Fibroblast of the aortic adventitia (primary cell): Measurements from ENCODE around the genes RFC3 and DCLK1.

DNA sequence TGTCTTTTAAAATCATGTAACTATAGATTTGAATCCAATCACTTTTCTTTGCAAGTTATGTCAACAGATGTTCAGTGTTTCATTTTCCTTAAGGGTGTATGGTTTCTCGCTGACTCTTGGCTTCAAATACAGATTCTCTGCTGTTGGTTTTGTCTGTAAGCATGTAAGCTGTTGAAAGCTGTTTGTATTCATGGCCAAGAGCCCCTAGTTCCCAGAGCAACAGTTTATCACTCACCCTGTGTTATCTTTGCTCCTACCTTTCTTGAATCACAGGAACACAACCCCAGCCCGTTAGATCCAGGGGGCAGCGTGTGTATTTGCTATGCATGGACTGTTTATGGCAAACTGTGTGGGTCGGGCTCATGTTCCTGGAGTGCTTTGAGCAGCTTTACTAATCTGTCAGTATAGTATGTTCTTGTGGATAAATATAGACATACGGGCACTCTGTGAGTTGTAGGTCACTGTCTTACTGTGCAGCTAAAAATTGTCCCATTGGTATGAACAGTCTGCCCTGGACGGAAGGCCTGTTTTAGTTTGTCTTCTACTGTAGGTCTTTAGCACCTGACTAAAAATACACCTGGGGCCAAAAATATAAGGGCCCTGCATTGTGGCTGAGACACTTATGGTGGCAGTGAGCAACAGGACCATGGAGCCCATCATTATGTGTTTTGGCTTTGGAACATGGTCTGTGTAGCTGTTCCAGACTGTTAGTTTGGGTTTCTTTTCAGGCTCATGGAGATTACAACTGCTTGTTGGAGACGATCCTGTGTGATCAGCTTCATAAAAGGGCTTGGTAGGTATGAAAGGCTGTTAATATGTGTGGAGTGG is 29.0 kb downstream of the FRY start:
- CAGE, long polyA plus RNA, result no peak

DNA sequence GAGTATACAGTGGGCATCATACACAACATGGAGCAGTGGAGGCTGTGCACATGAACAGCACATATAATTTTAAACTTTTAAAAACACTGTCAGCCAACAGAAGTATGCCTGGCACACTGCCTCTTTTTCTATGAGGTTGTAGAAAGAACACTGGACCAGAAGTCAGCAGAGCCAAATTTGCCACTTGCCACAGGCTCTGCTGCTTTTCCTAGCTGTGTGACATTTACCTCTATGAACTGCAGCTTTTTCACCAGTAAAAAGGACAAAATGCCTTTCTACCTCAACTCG is 118.7 kb downstream of the FRY start:
- CAGE, long polyA plus RNA, result no peak

GRCh38 chr13:32298357-32298904 is 16.7 kb downstream of the ZAR1L start:
- CAGE, long polyA plus RNA, result no peak

DNA sequence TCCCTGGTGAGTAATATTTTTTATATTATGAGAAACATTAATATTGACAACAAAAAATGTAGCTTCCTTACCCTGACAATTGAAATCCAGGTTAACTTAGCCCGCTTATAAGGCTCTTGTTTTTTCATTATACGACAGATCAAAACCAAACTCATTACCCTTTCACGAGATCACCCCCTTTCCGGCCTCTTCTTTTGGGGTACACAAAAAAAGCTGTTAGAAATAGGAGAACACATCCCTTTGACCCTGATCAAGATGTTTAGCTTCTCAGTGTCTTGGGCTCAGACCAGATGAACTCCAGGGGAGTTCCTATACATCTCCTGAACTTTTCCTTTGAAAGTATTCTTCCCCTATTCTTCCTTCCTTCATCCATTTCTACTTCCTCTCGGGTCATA is 5.8 kb downstream of the N4BP2L1 start:
- CAGE, long polyA plus RNA, result no peak

- CAGE, long polyA plus RNA, result no peak
Measured at GRCh38 chr13:32471364-32471853, 43.5 kb upstream of the N4BP2L1 start.

- CAGE, long polyA plus RNA, result no peak
Measured at GRCh38 chr13:32537835-32537953, 901 bp downstream of the N4BP2L2 start.

DNA sequence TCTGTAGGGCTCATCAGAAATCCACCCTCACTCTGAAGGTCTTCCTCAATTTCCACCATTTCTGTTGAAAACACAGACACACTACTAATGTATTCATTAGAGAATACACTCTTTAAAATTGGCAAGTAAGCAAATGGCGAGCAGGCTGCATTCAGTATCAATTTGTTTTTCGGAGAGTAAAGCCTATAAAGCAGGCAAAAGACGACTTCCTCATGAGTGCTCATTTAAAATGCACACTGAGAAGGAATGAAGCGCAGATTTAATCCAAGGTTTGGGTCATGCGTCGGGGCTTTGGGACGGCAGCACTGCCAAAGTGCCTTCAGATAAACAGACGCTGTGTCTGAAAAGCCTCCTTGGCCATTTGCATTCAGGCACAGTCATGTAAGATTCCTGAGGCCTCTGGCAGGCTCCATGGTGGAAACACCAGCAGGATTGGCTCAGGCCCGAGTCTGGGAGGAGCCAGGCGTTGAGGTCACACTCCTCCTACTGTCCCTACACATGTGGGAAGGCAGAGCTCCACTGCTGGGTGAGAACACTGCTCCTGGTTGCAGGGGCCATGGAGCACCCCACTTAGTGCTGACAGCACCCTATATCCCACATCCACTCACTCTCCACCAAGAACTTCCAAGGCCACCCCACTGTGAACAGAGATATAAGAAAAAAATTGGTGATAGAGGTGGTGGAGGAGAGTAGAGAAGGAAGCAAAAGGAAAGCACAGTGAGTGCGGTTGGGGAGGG is 113.4 kb upstream of the KL start:
- CAGE, long polyA plus RNA, result no peak

GRCh38 chr13:33126981-33127387 is 110.8 kb downstream of the KL start:
- CAGE, long polyA plus RNA, result no peak

DNA sequence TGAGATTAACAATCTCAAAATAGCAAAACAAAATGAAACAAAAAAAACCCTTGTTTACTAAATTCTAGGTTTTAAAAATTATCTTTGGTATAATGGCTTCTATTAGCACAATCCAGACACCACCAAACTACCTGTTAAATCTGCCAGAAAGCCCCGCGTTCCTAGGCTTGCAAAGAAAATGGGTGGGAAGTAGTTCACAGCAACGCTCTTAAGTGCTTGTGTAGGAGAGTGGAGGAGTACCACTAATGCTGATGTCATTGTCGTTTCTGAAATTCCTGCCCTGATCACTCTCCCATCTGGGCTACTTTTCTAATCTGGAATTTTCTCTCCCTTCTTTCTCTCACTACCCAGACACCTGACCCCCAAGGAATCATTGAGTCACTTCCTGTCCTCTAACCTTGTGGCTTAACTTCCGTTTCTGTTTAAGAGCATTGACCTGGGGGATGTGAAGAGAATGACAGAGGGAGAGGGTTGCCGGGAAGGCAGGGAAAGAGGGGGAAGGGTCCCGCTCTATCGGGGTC is 98.8 kb downstream of the STARD13 start:
- CAGE, long polyA plus RNA, result no peak

DNA sequence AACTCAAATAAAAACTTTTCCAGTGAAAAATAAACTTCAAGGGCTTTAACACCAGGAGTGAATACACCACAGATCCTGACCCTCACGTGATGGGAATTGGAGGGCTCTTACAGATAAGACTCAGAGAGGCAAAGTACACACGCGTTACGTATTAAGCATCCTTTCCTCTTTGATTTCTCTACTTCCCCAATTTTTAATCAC is 584 bp upstream of the STARD13 start:
- CAGE, long polyA plus RNA, result no peak

DNA sequence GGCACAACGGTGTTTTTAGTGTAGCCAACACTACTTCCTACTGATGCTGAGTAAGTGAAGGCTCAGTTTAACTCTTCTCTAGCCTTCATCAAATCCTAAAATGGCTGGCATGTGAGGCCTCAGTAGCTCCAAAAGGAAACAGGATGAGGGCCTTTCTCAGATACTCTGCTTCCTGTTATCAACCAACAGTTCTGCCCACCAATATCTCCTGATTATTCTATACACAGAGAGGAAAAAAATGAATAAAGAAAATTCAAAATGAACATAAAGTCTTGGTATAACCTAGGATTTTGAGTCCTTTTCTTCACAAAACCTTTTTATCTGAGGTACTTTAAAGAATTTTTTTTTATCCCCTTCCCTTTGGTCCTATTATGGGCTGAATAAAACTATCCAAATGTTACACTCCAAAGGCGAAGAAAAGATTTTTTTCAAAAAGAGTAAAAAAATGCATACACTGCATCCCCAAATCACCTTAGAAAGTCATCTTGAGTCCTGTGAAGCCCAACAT is 39.7 kb upstream of the STARD13 start:
- CAGE, long polyA plus RNA, result no peak

DNA sequence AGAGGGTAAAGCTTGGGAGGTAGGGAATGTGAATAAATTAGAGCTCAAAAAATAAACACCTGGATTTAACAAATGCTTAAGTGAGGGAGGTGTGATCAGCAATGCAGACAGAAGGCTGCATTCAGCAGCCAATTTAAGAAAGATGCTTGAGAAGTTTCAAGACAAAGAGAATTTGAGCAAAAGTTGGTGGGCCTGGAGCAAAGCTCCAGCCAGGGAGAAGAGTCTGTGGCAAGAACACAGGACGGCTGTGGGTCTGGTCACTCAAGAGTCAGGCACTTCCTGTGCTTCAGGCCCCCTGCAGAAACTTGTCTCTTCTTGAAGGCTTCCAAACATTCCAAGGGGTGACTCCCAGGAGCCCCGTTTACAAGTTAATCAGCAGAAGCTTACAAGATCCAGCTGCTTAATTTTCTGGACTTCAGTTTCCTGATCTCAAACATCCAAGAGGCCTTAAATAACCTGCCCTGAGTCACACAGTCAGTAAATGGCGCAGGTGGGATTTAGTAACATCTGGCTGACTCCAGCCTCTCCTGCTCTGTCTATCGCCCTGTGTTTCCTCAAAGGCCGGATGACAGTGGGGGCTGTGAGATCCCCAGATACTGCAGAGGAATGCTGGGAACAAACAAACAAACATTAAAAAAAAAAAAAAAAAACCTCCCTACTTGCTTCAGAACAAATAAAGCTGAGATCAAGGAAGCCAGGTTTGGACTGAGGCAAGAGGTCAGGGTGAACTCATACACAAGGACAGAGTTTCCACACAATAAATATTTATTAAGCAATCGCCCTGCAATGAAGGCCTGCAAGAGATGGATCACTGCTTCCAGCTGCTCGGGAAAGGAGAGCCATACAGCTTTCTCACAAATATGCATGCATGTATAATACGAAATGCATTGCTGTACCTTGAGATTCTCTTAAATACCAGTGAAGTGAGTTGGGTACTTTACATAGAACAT is 175.5 kb upstream of the RFC3 start:
- CAGE, long polyA plus RNA, result no peak

GRCh38 chr13:33679168-33679695 is 138.7 kb upstream of the RFC3 start:
- CAGE, long polyA plus RNA, result no peak

GRCh38 chr13:33817863-33818436 is at the start of gene RFC3:
TSS of gene RFC3 (plus strand) at chr13:33818149.
- CAGE, long polyA plus RNA, result no peak

DNA sequence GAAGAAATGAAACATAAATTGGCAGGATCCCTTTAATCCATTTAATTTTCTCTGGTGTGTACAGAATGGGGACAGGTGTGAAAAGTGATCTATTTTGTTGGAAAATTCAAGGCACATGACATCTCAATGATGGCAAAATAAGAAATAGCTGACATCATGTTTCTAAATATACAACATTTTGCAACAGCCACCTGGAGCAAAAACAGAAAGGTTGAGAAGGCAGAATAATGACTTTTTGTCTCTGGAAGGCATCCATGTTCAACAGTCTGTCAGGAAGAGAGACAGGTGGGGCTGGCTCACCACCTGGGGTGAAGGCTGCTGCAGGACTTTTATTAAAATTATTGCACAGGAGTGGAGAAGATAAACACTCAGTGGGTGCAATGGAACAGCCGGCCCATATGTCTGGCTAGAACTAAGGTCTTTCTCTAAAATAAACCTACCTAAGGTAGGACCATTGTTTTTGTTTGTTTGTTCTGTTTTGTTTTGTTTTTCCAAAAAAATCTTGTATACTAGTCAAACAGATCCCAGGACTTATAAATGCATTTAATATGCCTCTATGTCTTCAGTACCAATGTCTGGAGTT is 52.4 kb downstream of the RFC3 start:
- CAGE, long polyA plus RNA, result no peak

DNA sequence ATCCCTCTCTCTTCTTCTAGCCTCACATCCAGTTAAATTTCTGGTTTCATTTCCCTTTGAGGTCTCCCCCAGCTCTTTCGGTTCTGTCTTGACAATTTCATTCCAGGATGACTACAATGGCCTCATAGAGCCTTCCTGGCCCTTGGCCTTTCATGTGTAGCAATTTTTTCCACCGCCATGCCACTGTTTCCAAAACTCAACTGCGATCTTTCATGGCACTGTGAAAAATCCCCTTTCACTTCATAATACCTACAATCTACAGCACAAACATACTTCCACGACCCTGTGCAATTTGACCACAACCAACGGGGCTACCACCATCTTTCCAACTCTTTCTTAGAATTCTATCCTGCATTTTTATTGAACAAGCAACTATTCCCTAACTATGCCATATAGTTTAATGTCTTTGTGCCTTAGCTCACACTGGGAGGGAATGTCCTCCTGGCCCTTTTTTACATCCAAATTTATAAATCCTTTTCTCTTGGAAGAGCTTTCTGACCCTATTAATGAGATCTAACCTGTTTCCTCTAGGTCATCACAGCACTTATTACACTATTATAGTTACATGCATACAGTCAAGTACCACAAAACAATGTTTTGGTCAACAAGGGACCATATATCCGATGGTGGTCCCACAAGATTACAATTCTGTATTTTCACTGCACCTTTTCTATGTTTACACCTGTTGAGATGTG is 268.7 kb downstream of the DCLK1 start:
- CAGE, long polyA plus RNA, result no peak

- CAGE, long polyA plus RNA, result no peak
Measured at GRCh38 chr13:36125605-36126196, 5.5 kb downstream of the DCLK1 start.

DNA sequence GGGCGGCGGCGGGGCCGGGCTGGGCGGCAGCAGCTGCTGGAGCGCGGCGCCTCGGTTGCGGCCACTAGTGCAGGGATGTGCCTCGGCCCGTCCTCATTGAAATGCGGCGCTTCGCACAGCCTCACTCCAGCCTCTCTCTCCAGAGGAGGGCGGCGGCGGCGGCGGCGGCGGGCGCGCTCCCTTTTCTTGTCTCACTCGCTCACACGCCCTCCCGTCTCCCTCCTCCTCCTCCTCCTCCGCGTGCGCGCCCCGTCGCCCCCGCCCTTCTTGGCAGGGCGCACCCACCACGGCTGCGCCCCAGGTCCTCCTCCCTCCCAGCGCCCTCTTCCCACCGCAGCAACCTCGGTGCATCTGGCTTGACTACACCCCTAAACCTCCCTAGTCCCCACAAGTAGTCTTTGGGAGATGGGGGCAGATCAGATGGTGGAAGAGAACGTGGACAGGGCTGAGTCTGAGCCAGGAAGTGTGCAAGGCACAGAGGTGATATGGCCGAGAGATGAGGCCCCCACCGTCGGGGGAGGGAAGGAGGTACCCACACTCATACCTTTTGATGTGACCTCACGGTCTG is at the start of gene DCLK1:
TSS of gene DCLK1 (minus strand) at position 157 of the 568 bp plus-strand sequence.
- CAGE, long polyA plus RNA, result no peak

DNA sequence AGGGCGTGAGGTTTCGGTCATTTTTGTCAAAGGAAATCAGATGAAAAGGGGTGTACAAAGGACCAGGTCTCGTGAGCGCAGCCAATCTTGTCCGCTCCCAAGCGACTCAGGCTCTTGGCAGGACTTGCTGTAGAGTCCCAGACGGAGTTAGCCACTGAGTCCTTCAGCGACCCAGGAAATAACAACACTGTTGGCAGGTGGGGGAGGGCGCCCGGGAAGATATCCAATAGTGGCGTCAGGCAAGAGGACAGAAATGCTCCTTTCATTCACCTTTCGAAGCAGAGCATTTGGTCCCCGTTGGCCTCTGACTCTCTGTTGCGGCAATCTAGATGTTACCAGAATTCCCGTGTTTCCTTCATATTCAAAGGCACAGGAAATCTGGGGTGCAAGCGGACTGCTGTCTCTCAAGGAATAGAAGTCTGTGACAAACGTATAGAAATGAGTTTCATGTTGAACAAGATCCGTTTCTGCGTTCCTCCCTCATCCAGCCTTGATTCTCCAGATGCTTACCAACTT is 1.7 kb upstream of the CCNA1 start:
- CAGE, long polyA plus RNA, result no peak

DNA sequence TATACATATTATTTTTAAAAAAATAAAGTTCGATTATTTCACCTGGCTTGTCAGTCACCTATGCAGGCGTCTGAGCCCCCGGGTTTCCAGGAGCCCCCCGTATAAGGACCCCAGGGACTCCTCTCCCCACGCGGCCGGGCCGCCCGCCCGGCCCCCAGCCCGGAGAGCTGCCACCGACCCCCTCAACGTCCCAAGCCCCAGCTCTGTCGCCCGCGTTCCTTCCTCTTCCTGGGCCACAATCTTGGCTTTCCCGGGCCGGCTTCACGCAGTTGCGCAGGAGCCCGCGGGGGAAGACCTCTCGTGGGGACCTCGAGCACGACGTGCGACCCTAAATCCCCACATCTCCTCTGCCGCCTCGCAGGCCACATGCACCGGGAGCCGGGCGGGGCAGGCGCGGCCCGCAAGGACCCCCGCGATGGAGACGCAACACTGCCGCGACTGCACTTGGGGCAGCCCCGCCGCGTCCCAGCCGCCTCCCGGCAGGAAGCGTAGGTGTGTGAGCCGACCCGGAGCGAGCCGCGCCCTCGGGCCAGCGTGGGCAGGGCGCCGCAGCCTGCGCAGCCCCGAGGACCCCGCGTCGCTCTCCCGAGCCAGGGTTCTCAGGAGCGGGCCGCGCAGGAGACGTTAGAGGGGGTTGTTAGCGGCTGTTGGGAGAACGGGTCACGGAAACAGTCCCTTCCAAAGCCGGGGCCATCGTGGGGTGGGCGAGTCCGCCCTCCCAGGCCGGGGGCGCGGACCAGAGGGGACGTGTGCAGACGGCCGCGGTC is 827 bp upstream of the CCNA1 start:
- CAGE, long polyA plus RNA, result no peak